Kidney epithelial cell (primary cell): ENCODE measurements around a stretch of chr12.

DNA sequence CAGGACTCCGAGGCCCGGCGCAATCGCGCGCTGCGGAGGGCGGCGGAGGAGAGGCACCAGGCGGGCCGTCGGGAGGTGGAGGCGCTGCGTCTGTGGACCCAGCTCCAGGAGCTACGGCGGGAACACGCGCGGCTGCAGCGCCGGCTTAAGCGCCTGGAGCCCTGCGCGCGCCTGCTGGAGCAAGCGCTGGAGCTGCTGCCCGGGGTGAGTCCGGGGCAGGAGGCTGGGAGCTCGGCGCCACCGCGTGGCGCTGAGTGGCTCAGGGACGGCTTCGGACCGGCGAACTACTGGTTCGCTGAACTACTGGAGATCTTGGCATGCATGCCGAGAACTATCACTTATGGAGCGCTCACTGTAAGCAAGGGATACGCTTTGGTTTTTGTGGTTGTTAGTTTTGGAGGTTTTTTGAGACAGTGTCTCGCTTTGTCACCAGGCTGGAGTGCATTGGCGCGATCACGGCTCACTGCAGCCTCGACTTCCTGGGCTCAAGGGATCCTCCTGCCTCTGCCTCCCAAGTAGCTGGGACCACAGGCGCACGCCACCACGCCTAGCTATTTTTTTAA is 3.8 kb downstream of the CFAP73 start:
- RAMPAGE, long total RNA: no peak
- RRBS: 1% methylated on average over 16 of the region's 49 CpGs

GRCh38 chr12:113158106-113158632 is 8.6 kb downstream of the CFAP73 start:
- RAMPAGE, long total RNA: no peak
- RRBS: no CpG with 5 or more reads among the region's 8 CpGs

GRCh38 chr12:113184362-113185195 is 699 bp downstream of the DDX54 start:
- RAMPAGE, long total RNA: no peak
- RRBS: 1% methylated on average over 11 of the region's 40 CpGs

GRCh38 chr12:113232287-113232849 is 11.1 kb downstream of the TPCN1 start:
- RAMPAGE, long total RNA: no peak
- RRBS: no CpG with 5 or more reads among the region's 12 CpGs

GRCh38 chr12:113271707-113272908 is 50.8 kb downstream of the TPCN1 start:
- RAMPAGE, long total RNA: no peak
- RRBS: 31% methylated on average over 3 of the region's 22 CpGs

GRCh38 chr12:113298701-113299180 is 36.2 kb downstream of the SLC8B1 start:
- RAMPAGE, long total RNA: no peak
- RRBS: no CpG with 5 or more reads among the region's 12 CpGs

GRCh38 chr12:113401639-113402353 is 1.9 kb downstream of the SDS start:
- RAMPAGE, long total RNA: no peak
- RRBS: no CpG with 5 or more reads among the region's 14 CpGs

DNA sequence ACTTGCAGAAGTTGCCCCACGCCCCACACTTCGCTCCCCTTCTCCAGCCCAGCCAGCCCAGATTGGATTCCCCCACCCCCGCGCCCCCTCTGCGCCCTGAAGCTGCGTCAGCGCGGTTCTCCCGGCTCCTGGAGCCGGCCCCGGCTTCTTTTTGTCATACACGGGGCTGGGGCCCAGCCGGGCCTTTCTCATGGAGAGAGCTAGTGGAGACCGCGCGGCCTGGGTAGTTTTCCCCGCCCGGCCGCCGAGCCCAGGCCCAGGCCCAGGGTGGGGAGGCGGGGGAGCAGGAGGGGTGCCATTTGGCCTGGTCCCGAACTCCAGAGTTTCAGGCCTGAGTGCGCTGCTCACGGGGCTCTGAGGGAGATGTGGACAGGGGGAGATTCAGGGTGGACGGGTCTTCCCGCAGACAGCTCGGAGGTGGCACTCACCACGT is 587 bp upstream of the LHX5 start:
- RAMPAGE, long total RNA: no peak
- RRBS: 5% methylated on average over 6 of the region's 28 CpGs

- RAMPAGE, long total RNA: no peak
- RRBS: under 1% methylated on average over 14 of the region's 47 CpGs
Observed at GRCh38 chr12:114448343-114449078, 42.6 kb upstream of the TBX5 start.

GRCh38 chr12:114685397-114685829 is 1.4 kb upstream of the TBX3 start:
- RAMPAGE, long total RNA: no peak
- RRBS: 58% methylated on average over 5 of the region's 24 CpGs

- RAMPAGE, long total RNA: no peak
- RRBS: no CpG with 5 or more reads among the region's 32 CpGs
Observed at GRCh38 chr12:114697928-114698398, 14.0 kb upstream of the TBX3 start.

DNA sequence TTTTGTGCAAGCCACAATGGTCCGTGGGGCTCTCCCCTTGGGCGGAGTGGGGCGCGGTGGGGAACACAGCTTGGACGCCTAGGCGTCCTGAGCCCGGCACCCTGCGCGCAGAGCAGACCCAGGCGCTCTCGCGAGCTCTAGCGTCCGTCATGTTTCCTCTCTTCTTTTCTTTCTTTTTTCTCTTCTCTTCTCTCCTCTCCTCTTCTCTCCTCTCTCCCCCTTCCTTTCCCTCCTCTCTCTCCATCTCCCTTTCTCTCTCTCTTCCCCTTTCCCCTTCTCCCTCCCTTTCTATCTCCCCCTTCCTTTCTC is 14.4 kb upstream of the TBX3 start:
- RAMPAGE, long total RNA: no peak
- RRBS: no CpG with 5 or more reads among the region's 14 CpGs

- RAMPAGE, long total RNA: no peak
- RRBS: no CpG with 5 or more reads among the region's 5 CpGs
Observed at GRCh38 chr12:114920656-114921180, 236.7 kb upstream of the TBX3 start.

GRCh38 chr12:115135772-115136376 is 451.9 kb upstream of the TBX3 start:
- RAMPAGE, long total RNA: no peak
- RRBS: 20% methylated on average over 4 of the region's 9 CpGs

GRCh38 chr12:115467951-115468480 is 784.0 kb upstream of the TBX3 start:
- RAMPAGE, long total RNA: no peak
- RRBS: no CpG with 5 or more reads among the region's 5 CpGs

- RAMPAGE, long total RNA: no peak
- RRBS: no CpG with 5 or more reads among the region's 6 CpGs
Observed at GRCh38 chr12:115870303-115870938, 407.1 kb downstream of the MED13L start.

DNA sequence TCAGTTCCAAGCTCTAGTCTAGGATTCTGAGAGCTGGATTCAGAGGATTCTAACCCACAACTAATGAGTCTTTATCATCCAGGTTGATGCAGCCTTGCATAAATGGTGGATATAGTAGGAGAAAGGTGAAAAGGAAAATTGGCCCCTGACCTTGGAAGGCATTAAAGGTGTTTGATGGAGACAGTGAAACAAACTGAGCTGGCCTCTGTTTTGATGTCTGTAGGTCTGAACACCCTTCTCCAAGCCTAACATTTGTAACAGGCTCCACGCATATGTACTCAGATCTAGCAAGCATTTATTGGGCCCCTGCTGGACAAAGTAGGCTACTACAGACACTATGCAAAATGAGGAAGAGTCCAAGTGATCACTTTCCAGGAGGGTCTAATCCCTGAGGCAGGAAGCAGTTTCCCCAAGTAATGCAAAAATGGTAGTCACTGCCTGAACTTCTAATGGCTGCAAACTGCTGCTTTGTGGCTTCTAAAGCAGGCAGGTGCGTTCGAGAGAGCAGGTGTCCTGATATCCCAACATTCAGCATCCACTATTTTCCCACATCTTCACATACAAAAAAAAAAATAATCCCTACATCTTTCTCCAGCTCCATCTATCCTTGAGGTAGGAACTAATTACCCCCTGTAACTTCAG is 405.8 kb downstream of the MED13L start:
- RAMPAGE, long total RNA: no peak
- RRBS: no CpG with 5 or more reads among the region's 3 CpGs

- RAMPAGE, long total RNA: no peak
- RRBS: no CpG with 5 or more reads among the region's 4 CpGs
Observed at GRCh38 chr12:116064711-116065175, 212.8 kb downstream of the MED13L start.

DNA sequence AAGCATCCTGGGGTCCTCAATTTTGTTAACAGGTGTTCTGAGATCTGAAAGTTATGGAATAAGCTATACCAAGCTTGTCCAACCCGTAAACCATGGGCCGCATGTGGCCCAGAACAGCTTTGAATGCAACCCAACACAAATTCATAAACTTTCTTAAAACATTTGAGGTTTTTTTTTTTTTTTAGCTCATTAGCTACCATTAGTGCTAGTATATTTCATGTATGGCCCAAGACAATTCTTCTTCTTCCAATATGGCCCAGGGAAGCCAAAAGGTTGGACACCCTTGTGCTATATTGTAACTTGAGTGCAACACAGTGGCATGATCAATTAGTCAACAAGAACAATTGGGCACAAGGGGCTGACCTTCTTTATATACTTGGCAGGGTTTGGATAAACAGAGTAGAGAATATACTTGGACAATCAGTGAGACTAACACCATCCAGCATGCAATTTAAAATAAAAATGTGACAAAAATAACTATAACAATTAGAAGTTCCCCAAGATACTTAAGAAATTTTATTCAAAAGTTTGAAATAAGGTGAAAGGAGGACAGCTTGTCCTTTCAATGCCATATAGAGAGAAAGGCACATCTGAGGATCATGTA is 197.5 kb downstream of the MED13L start:
- RAMPAGE, long total RNA: no peak
- RRBS: no CpG with 5 or more reads among the region's 2 CpGs

DNA sequence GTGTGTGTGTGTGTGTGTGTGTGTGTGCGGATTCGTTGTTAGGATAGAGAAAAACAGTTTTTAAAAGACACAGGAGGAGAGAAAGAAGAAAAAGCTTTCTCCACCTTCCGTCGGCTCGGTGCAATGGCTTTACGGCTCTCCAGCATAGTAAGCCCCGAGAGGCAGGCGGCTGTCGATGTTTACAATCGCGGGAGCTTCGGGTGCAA is 1.3 kb downstream of the MED13L start:
- RAMPAGE, long total RNA: no peak
- RRBS: no CpG with 5 or more reads among the region's 12 CpGs